Bronchus fibroblast of lung (primary cell): ENCODE results near the gene AP3M1.

DNA sequence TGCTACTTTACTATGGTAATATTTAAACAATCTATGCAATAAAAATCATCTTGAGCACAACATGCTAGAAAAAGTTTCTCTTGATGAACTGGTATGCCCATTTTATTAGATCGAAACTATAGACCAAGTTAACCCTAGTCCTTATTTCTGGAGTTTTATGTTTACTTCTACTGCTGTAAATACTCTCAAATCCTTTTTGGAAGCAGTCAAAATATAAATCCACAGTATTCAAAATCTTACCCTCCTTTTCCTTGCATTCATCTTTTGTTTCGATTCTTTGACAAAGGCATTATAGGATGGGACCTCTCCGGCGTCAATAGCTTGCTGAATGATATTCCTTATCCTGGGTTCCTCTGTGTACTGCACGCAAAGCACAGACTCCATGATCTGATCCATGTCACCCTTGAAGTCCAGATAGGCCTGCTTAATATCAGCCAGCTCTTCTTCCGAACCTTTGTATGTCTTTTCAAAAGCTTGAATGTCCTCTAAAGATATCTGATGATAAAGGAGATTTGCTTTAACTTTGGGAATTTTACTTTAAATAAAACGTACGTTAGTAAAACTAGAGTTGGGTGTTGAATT is 1.3 kb downstream of the DNAJC9 start:
- RAMPAGE, long total RNA: no peak

GRCh38 chr10:73295640-73296368 is 43.4 kb upstream of the MRPS16 start:
- RAMPAGE, long total RNA: no peak

- RAMPAGE, long total RNA: no peak
These were observed 25.0 kb downstream of the PPP3CB start for GRCh38 chr10:73470797-73471295.

DNA sequence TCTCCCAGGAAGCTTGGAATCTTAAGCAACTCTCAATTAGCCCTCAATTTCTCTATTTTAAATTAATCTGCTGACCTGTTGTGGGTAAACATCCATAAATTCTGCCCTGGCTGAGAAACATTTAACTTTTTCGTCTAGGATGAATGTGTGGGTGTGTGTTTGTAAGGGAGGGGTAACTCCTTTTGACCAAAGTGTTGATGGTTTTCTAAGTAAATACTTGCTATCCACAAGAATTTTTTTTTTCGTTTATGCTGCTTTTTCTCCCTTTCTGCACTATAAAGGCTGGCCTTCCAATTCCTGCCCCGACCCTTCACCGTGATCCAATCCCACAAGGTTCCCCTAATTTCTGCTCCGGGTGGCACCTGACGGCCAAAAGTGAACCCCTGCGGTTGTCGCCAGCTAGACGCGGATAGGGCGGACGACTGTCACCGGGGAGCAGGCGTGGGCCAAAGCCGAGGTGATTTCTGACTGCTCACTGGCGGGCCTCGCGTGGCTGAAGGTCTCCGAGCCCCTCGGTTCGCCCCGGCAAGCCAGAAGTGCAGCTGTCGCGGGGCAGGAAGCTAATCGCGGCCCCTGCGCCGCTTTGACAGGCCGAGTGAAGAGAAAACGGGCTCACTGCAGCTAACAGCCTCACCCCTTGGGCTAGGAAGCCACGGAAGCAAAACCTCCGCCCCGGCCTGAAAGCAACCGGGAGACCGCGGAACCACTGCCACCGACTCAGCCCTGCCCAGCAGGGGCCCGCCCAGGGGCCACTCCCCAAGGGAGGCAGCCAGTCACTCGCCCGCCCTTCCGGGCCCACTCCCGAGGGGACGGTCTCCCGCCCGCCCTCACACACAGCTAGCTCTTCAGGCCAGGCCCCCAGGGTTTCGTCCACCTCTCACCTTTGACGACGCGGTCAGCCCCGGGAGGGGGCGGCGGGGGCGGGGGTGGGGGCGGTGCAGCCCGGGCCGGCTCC is 623 bp downstream of the PPP3CB start:
- RAMPAGE, long total RNA: start-site peak on the plus strand centred at position 820 of the sequence, 44 bp wide, 16 and 11 reads in 2 replicates

DNA sequence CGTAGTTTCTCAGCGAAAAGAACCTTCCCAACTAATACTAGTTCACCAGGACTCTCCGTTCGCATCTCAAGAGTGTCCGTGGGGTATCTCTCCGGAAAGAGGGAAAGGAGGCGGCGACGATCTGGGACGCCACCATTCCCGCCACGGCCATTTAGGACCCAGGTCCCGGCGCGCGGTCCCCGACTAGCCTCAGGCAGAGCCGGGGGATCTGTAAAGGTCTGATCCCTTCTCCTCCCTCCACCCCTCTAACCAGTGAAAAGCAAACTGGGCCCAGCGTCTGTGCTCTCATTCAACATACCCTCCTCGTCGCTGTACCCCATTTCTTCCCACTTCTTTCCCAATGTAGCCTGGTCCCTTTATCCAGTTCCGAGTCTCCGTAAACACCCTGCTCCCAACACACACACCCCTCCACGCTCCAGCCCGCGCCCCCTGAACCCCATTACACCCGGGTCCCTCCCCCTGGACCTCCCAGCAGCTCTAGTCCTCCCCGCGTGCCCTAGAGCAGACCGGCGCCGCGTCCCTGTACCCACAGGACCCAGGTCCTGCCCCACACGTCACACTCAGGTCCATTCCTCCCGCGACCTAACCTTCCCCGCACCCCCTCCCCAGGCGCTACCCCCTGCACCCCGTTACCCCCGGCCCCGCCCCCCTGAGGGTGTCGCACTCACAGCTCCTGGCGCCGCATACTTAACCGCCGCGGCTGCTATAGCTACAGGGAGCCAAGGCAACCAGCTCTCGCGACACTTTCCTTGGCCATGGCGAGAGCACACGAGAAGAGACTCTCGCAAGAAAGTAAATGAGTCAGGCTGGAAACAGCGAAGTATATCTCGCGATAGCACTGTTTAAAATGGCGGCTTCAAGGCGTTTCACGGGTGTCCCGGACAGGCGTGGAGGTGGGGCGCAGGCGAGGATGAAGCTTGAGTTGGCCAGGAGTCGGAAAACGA is 15.7 kb downstream of the MYOZ1 start:
- RAMPAGE, long total RNA: no peak

DNA sequence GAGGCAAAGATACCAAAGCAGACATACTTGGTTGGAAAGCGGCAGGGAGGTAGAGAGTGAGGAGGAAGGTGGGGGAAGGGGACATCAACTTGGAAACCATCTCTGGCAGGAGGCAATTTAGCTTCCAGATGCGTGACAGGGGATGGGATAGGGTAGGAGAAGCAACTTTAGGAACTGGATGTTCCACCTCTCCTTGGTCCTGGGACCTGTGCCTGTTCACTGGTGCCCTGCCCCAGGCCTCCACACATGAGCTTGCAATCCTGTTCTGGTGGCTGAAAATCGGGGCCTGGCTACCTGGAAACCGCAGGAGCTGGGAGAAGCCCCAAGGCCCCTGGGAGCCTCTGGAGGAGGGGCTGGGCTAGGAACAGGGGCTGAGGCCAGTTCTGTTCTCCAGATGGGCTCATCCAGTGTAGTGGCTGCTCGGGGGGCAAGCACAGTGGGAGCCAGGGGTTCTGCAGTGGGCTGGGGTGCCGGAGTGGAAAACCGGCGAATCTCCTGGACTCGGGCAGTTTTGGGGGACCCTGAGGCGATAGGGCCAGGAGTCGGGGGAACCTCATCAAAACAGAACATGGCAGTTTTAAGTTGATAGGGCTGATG is 5.3 kb upstream of the MYOZ1 start:
- RAMPAGE, long total RNA: no peak

DNA sequence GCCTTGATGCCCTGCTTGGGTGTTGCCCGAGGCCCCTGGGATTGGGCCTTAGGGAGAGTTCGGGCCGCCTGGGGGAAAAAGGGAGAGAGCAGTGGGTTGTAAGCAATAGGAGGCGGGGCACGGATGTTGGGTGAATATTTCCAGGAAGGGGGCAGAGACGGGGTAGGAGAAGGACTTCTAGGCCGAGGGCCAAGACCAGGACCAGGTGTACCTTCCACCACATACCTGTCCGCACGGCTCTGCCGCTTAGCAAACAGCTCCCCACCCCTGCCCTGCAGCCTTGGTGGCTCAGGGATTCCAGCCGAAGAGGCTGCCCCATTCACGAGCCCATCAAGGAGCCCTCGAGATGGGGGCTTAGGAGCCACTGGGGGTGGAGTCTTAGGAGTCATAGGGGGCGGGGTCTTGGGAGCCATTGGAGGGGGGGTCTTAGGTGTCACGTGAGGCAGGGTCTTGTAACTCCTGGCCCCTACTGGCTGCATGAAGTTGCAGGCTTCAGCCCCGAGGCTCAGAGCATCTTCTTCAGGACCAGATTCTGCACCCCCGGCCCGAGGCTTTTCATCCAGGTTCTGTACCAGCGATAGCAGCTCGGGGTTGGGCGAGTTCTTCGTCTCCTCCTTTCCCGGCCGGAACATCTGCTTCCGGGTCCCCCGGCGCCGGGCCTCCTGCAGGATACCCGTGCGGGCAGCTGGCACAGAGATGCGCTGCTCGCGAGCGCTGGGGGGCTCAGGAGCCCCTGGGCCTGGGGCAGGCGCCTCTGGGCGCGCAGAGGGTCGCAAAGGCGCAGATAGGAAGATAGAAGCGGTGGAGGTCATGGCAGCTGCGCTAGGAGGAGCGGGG is 6.1 kb upstream of the MYOZ1 start:
- RAMPAGE, long total RNA: no peak

DNA sequence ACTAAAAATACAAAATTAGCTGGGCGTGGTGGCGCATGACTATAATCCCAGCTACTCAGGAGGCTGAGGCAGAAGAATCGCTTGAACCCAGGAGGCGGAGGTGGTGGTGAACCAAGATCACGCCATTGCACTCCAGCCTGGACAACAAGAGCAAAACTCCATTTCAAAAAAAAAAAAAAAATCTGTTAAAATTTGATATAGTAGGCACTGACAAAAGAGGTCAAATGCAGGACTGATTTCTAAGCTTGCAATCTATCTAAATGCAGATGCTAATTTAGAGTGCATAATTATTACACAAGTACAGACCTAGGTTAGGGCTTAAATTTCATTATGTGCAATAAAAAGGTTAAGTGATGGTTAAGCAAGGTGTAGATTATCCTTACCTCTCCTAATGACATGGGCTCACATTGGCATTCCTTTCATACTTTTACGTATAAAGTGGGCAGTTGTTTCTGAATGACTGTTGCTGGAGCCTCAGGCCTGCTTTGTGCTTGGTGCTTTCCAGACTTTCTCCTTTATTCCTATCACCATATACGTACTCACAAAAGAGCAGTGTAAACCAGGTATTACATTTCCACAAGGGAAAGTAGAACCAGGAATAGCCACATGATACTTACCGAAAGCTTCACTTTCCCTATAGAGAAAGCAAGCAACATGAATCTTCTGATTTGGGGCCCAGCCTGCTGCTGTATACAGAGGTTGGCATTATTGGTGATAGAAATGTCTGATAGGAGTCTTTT is 2.3 kb upstream of the CHCHD1 start:
- RAMPAGE, long total RNA: no peak

DNA sequence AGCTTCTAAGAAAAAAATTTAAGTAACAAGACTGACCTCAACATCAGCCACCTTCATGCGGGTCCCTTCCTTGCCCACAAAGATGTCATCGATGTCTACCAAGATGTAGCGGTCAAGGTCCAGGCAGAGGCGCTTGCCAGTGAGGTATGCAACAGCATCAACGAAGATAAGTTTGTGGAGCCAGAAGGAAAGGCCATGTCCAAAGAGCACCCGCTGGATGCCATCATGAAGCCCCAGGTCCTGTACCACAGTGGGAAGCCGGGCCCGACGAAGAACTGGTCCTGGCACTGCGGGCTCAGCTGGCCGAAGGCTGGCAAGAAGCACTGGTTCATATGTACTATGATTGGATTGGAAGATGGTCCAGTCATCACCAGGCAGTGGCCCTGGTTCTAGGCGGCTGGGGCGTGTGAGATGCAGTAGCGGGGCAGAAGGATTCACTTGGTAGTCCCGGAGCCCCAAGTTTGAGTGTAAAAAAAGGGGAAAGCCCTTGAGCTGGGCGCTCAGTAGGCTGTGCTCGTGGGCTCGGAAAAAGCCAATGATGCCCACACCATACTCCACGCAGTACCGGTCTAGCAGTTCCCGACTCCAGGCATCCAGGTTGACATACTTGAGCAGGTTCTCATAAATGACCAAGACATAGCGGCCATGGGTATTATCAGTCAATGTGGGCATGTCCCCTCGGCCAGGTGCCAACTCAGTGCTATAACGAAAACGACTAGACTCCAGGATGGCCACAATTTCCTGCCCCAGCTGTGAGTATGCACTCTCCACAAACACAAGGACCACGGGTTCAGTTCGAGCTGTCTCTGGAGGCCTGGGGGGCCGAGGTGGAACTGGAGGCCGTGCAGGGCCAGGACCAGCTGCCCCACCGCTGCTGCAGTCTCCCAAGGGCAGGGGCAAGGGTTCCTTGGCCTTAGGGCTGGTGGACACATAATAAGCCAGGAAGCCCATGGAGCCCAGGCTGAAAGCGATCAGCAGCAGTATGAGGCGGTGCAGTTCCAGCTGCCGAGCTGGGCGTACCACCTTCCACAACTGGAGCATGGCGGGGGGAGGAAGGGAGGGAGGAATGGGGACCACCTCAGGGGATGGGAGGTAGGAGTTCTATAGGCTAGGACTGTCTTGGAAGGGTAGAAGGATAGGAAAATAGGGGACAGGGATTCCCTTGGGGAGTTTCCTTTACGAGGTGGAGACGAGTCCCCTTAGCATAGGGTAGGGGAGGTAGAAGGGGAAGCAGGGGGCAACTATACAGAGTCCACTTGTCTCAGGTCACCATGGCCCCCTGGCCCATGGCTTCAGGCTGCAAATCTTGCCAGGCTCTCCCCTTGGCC is 3.6 kb downstream of the NDST2 start:
- RAMPAGE, long total RNA: no peak

DNA sequence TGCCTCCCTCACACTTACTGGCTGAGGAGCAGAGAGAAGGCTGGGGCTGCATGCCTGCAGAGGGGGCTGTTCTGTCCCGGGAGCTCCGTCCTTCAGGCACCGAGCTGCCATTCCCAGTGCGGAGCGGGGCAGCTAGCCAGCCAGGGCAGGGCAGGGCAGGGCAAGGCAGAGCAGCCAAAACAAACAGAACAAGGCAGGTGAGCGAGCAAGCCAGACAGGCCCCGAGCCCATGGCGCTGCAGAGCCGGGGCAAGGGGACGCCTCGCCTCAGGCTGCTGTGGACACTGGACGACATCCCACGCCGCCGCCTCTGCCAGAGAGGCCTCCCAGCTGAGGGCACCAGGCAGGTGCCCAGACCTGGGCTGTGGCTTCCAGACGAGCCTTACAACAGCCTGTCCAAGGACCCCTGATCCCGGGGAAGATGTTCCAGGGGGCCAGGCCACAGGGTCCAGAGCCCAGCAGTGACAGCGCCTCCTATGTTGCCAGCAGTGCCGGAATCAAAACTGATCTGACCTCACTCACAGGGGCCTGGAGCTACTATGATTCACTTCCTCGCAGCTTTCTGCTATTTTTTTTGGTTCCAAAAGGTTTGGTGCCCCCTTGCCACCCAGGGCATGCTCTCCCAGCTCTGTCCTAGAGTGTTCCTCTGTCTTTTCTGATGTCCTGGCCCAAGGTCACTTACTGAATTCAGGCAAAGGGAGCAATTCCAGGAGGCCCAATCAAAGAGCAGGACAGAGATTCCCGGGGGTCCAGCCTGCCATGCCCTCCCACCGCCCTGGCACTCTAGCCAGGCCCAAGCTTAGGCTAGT is 8.3 kb upstream of the NDST2 start:
- RAMPAGE, long total RNA: no peak

- RAMPAGE, long total RNA: no peak
These were observed 25.7 kb downstream of the CAMK2G start for GRCh38 chr10:73848771-73849001.

GRCh38 chr10:73873354-73874095 is 830 bp downstream of the CAMK2G start:
- RAMPAGE, long total RNA: no peak

GRCh38 chr10:73888305-73888920 is 14.1 kb upstream of the CAMK2G start:
- RAMPAGE, long total RNA: no peak

GRCh38 chr10:73998449-73998827 is 522 bp downstream of the VCL start:
- RAMPAGE, long total RNA: no peak

- RAMPAGE, long total RNA: no peak
These were observed 68.6 kb downstream of the AP3M1 start for GRCh38 chr10:74081798-74082610.

DNA sequence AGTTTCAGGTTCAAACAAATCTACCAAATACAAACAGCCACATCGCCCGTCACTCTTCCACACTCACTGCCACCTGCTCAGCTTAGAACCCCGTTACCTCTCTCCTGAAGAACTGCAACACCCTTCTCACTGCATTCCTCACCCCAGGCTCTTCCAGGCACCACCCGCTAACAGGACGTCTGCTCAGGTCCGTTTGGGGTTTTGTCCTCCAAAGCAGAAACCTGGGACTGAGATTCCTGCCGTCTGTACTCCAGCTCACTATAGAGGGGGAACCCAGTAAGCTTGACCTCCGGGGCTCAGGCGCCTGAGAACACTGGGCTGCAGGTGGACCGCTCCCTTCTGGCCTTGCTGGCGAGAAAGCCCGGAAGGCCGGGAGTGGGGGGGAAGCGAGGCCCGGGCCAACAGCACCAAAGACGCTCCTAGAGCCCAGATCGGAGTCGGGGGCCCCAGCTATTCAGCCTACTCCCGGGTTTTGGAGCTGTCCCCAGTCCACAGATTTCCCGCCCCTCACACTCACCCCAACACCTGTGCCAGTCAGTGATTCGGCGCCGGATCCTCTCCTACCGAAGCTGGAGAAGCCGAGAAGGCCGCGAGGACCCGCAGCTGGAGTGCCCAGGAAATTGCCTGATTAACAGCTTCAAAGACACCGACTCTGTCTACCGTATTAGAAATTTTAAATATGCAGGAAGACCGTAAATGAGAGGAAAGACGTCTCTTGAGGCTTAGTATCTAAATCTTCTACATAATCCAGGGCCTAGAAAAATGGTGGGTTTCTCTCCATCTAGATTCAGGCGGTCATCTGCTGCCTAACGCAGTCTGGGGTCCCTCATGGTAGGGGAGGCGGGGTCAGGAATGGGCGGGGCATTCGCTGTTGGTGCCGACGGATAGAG is at the start of gene AP3M1:
Gene AP3M1 (minus strand): TSS at position 591 of the 890 bp plus-strand sequence.
- RAMPAGE, long total RNA: no peak

DNA sequence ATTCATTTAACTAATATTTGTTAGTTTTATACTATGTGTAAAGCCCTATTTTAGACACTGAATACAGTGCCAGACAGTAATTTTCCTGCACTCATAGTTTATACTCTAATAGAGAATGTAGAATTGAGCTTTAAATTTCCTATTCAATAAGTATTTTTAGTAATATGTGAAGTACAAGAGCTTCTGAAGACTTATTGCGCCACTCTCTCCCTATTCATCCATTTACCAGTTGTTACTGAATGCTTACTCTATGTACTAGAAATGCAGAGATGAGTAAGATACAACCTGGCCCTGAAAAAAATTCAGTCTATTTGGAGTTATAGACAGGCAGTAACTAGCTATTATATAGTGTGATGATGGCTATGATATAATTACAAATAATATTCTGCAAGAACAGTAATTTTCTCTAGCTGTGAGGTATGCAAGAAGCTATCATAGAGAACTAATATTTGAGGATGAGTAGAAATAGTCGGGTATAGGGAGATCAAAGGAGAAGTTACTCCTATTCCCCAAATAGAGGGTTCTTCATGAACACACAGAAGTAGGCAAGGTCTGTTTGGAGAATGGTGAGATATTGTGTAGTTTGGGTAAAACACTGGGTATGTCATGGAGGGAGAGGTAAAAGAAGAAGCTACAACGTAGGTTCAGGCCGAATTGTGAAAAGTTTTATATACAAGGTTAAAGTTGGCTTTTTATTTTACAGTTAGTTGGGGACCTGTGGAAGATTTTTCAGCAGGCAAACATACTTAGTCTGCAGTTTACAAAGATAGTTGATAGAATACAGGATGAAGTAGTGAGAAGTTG is 99.0 kb downstream of the ADK start:
- RAMPAGE, long total RNA: no peak

DNA sequence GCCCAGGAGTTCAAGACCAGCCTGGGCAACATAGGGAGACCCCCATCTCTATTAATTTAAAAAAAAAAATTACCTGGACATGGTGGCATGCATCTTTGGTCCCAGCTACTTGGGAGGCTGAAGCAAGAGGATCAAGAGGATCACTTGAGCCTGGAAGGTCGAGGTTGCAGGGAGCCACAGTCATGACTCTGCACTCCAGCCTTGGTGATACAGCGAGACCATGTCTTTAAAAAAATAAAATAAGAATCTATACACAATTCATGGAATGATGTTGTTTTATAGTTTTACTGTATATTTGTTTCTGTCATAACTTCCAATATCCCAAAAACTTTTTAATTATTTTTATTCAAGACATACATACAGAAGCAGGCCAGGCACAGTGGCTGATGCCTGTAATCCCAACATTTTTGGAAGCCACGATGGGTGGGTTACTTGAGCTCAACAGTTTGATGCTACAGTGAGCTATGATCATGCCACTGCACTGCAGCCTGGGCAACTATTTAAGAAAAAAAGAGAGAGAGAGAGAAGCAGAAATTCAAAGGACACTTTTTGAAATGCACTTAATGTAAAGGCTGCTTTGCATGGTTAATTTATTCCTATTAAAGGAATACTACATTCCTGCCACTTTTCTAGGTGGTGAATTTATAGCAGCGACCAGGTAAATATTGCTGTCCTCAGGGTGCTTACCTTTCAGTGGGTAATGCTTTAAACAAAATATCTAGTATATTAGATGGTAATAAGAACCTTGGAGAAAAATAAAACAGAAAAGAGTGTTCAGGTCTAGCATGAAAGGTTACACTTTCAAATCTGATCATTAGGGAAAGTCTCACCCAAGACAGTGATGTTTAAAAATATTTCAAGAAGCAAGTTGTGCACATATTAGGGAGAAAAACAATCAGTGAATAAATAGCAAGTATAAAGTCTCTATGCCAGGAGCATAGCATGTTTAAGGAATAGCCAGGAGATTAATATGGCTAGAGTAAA is 313.6 kb downstream of the ADK start:
- RAMPAGE, long total RNA: no peak

- RAMPAGE, long total RNA: no peak
These were observed 97.4 kb downstream of the KAT6B start for GRCh38 chr10:74923723-74924187.

GRCh38 chr10:75033803-75034046 is 39.7 kb downstream of the DUSP29 start:
- RAMPAGE, long total RNA: no peak